Keratinocyte (primary cell): ENCODE measurements around the genes IFITM1, B4GALNT4 and ANO9.

CAGE:
- cytosol, long polyA minus RNA: start-site peak on the minus strand at chr11:208574-208617, 7 reads
- cytosol, long polyA plus RNA: start-site peak on the plus strand at chr11:208779-208876, 490 and 88 reads in 2 replicates
- long polyA plus RNA: start-site peak on the plus strand at chr11:208780-208876, 932 and 480 reads in 2 replicates
- nucleus, long polyA minus RNA: no peak
- nucleus, long polyA plus RNA: start-site peak on the plus strand at chr11:208780-208884, 346 and 390 reads in 2 replicates
Measured at GRCh38 chr11:208561-208957, 1.1 kb downstream of the RIC8A start.

GRCh38 chr11:238732-239171 lies 2.0 kb downstream of the PSMD13 start:
CAGE:
- cytosol, long polyA minus RNA: no peak
- cytosol, long polyA plus RNA: no peak
- long polyA plus RNA: no peak
- nucleus, long polyA minus RNA: no peak
- nucleus, long polyA plus RNA: no peak

DNA sequence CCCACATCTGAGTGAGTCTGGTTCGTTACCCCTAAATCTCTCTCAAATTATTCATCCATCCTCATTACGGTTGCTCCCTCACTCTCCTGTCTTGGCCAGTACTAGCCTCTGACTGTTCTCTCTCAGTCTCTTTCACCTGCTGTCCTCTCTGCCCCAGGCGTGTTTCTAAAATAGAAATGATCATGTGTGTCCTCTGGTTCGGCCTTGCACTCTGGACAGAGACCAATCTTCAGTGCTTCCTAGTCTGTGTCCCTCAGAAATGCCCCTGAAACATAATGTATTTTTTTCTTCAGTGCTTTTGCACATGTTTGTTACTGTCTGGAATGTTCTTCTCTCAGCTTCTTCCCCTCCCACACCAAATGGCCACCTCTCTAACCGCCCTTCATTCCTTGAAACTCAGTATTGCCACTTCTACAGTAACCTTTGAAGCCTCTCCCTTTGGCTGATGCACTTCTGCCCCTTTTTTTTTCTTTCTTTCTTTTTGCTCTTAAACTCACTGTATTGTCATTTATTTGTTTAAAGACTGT lies 5.0 kb downstream of the PSMD13 start:
CAGE:
- cytosol, long polyA minus RNA: no peak
- cytosol, long polyA plus RNA: no peak
- long polyA plus RNA: no peak
- nucleus, long polyA minus RNA: no peak
- nucleus, long polyA plus RNA: no peak

CAGE:
- cytosol, long polyA minus RNA: no peak
- cytosol, long polyA plus RNA: no peak
- long polyA plus RNA: no peak
- nucleus, long polyA minus RNA: no peak
- nucleus, long polyA plus RNA: no peak
Measured at GRCh38 chr11:274788-275251, 3.4 kb upstream of the NLRP6 start.

CAGE:
- cytosol, long polyA minus RNA: no peak
- cytosol, long polyA plus RNA: no peak
- long polyA plus RNA: no peak
- nucleus, long polyA minus RNA: no peak
- nucleus, long polyA plus RNA: no peak
Measured at GRCh38 chr11:287186-287568, 1.7 kb upstream of the PGGHG start.

CAGE:
- cytosol, long polyA minus RNA: no peak
- cytosol, long polyA plus RNA: no peak
- long polyA plus RNA: no peak
- nucleus, long polyA minus RNA: no peak
- nucleus, long polyA plus RNA: no peak
Measured at GRCh38 chr11:297324-298360, 1.7 kb downstream of the IFITM5 start.

DNA sequence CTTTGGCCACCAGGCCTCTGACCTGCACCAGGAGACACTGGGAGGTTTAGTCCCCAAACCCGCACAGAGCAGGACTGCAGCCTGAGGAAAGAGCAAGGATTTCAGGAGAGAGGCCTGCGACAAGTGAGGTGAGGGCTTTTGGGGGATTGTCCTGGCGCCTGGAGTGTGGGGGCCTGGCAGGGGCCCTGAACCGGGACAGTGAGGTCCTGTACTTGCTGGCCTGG lies 364 bp upstream of the IFITM1 start:
CAGE:
- cytosol, long polyA minus RNA: no peak
- cytosol, long polyA plus RNA: no peak
- long polyA plus RNA: no peak
- nucleus, long polyA minus RNA: no peak
- nucleus, long polyA plus RNA: no peak

DNA sequence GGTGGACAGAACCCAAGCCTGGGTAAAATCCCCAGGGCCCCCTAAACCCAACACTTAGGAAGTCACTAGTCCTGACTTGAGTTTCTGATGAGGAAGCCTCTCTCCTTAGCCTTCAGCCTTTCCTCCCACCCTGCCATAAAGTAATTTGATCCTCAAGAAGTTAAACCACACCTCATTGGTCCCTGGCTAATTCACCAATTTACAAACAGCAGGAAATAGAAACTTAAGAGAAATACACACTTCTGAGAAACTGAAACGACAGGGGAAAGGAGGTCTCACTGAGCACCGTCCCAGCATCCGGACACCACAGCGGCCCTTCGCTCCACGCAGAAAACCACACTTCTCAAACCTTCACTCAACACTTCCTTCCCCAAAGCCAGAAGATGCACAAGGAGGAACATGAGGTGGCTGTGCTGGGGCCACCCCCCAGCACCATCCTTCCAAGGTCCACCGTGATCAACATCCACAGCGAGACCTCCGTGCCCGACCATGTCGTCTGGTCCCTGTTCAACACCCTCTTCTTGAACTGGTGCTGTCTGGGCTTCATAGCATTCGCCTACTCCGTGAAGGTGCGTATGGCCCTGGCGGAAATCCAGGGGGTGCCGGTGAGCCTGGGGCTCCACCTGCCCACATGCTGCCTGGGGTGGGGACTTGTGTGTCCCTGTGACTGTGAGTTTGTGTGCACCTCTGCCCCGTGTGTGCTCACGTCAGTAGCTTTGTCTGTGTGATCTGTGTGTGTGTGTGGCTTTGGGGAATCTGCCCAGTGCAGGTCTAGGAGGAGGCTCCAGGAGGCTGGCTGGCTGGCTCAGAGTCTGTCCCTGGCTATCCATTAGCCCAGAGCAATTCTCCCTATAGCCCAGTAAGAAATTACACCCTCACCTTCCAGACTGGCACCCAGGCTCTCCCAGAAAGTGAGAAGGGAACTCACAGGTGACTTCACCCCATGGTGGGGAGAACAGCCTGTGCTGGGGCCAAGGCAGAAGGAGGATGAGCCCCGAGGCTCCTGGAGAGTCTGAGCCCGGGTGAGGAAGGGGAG lies at the start of gene IFITM1:
Gene IFITM1, plus strand, starts transcription at position 253 of the 1,036 bp plus-strand sequence.
CAGE:
- cytosol, long polyA minus RNA: start-site peak on the plus strand centred at position 281 of the sequence, 111 bp wide, 1,768 reads
- cytosol, long polyA plus RNA: start-site peak on the plus strand centred at position 288 of the sequence, 141 bp wide, 5,191 and 305 reads in 2 replicates
- long polyA plus RNA: start-site peak on the plus strand centred at position 243 of the sequence, 78 bp wide, 1,568 and 1,802 reads in 2 replicates
- nucleus, long polyA minus RNA: start-site peak on the plus strand centred at position 266 of the sequence, 27 bp wide, 112 reads
- nucleus, long polyA plus RNA: start-site peak on the plus strand centred at position 255 of the sequence, 75 bp wide, 2,164 and 1,175 reads in 2 replicates

DNA sequence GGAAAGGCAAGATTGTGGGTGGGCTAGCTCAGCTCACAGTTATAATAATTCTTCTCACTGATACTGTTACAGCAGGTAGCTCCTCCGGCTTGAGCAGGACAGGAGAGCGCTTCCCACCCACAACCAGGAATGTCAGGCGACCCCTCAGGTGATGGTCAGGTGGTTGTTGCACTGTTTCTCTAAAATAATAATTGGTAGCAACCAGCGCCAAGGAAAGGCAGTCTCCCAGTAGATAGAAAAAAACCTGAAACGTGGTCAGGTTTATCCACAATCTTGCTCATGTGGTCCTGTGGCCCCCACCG lies 3.0 kb downstream of the IFITM3 start:
CAGE:
- cytosol, long polyA minus RNA: no peak
- cytosol, long polyA plus RNA: no peak
- long polyA plus RNA: no peak
- nucleus, long polyA minus RNA: no peak
- nucleus, long polyA plus RNA: no peak

CAGE:
- cytosol, long polyA minus RNA: no peak
- cytosol, long polyA plus RNA: no peak
- long polyA plus RNA: no peak
- nucleus, long polyA minus RNA: no peak
- nucleus, long polyA plus RNA: no peak
Measured at GRCh38 chr11:358376-358782, 10.9 kb upstream of the B4GALNT4 start.

DNA sequence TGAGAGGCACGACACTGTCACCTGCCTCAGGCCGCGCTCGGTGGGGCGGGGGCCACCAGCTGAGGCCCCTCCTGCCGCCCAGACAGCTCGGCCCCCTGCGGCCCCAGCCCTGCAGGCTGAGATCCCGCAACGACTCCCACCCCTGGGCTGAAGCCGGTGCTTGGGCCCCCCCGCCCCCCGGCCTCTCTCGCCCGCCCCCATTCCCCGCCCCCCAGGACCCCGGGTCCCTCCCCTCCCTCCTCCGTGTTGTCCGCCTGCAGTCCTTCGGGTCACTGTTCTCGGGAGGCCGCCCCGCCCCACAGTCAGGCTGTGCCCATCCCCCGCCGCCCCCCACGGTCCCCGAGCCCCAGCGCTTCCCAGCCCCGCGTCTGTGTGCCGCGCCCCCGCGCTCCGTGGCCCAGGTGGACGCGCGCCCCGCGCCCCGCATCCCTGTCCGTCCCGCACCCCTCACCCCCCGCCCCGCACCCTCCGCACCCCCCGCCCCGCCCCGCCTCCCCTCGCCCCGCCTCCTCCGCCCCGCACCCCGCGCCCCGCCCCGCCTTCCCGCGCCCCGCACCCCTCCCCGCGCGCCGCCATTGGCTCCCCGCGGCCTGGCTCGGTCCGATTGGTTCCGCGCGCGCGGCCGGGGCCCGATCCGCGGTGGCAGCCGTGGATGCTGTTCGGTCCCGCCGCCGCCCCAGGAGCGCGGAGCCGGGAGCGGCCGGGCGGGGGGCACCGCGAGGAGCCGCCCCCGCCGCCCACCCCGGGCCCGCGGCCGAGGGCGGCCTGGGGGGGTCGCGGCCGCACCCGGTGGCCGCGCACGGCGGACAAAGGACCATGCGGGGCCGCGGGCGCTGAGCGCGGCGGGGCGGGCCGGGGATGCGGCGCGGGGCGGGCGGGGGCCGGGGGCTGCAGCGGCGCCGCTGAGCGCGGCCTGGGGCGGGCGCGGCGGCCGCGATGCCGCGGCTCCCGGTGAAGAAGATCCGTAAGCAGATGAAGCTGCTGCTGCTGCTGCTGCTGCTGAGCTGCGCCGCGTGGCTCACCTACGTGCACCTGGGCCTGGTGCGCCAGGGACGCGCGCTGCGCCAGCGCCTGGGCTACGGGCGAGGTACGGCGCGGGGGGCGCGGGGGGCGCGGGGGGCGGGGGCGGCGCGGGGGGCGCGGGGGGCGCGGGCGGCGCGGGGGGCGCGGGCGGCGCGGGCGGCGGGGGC lies at the start of gene B4GALNT4:
Gene B4GALNT4, plus strand, starts transcription at position 632 of the 1,190 bp plus-strand sequence.
CAGE:
- cytosol, long polyA minus RNA: no peak
- cytosol, long polyA plus RNA: no peak
- long polyA plus RNA: no peak
- nucleus, long polyA minus RNA: no peak
- nucleus, long polyA plus RNA: start-site peak on the plus strand centred at position 792 of the sequence, 488 bp wide, 69 and 49 reads in 2 replicates

CAGE:
- cytosol, long polyA minus RNA: no peak
- cytosol, long polyA plus RNA: no peak
- long polyA plus RNA: no peak
- nucleus, long polyA minus RNA: no peak
- nucleus, long polyA plus RNA: no peak
Measured at GRCh38 chr11:370058-370778, 919 bp downstream of the B4GALNT4 start.

DNA sequence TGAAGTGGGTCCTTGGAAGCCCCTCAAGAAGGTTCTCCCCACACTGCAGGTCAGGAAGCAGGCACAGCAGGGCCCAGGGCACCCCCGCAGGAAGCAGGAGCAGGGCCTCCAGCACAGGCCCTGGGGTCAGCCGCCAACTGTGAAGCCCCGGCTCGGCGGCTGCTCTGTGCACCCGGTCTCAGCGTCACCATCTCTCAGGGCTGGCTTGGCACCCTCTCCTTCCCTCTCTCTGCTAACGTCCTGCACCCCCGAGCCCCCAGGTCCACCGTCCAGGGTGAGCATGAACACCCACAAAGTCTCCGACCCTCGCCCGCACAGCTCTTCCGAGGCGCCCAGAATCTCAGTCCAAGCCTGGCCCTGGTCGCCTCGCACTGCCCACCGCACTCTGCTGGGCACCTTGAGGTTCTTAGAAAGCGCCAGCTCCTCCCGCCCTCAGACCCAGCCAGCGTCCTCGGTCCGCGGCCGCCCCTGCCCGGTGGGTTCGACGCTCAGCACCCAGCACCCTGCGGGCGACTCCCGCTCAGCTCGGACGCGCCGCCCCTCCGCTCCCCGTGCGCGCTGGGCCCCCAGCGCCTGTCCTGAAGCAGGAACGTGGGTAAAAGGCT lies 1.4 kb upstream of the SIGIRR start:
CAGE:
- cytosol, long polyA minus RNA: no peak
- cytosol, long polyA plus RNA: no peak
- long polyA plus RNA: no peak
- nucleus, long polyA minus RNA: no peak
- nucleus, long polyA plus RNA: no peak

DNA sequence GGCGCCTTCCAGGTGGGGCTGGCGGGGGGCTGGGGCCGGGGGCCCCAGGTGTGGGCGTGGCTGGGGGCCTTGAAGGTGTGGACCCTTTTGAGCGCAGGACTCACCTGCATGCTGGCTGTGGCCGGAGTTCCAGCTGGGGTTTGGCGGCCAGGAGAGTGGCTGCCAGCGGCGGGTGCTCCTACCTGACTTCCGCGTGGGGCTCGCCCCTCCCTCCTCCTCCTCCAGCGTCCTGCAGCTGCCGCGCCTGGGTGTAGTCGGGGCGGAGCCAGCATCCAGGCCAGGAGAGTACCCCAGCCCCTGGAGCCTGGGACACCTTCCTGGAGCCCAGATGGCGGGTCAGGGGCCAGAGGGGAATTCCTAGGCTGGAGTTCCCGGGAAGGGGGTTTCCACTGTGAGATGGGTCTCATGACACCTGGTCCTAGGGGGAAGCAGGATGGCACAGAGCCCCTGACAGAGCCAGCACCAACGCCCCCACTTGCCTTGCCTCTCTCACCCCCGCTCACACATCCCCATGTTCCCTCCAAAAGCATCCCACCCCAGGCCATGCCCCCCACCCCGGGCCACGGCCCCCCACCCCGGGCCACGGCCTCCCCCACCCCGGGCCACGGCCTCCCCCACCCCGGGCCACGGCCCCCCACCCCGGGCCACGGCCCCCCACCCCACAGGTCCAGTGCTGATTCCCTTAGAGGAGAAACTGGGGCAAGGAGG lies at the start of gene ANO9:
Gene ANO9, minus strand, starts transcription at position 195 of the 708 bp plus-strand sequence.
CAGE:
- cytosol, long polyA minus RNA: start-site peak on the minus strand centred at position 188 of the sequence, 16 bp wide, 11 reads
- cytosol, long polyA plus RNA: no peak
- long polyA plus RNA: no peak
- nucleus, long polyA minus RNA: no peak
- nucleus, long polyA plus RNA: start-site peak on the minus strand centred at position 173 of the sequence, 48 bp wide, 62 and 193 reads in 2 replicates

DNA sequence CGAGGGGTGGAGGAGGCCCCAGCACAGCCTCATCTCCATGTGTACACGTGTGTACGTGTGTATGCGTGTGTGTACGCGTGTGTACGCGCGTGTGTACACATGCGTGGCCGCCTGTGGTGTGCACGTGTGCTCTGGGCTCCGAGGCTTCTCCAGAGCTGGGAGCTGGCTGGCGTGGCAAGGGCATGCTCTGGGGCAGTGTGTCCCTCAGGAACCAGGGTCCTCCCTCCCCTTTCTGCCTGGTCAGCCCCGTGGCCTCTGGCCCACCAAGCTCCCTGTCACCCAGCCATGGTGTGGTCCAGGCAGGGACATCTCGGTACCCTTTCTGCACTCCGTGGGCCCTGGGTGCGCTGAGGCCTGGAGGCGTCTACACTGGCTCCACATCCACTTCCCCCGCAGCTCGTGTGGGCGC lies 16.3 kb downstream of the RNH1 start:
CAGE:
- cytosol, long polyA minus RNA: no peak
- cytosol, long polyA plus RNA: no peak
- long polyA plus RNA: no peak
- nucleus, long polyA minus RNA: no peak
- nucleus, long polyA plus RNA: no peak

DNA sequence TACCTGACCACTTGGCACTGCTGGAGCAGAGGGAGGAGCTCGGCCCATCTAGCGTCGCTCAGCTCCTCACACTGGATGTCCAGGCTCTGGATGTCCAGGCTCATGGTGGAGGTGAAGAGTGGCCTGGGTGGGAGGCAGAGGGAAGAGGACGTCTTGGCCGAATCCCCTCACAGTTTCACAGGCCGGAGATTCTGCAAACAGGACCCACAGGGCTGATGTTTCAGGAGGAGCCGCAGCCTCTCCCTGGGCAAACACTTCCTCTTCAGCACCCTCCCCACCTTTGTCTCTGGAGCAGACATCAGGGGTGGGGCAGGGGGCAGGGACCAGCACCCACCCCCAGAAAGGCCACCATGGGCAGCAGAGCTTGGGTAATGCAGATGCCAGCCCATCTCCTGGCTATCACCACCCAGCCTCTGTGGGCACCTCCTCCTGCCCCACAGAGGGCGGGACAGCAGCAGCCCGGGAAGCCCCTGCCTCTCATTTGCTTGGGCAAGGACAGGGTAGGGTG lies 4.9 kb downstream of the RNH1 start:
CAGE:
- cytosol, long polyA minus RNA: no peak
- cytosol, long polyA plus RNA: no peak
- long polyA plus RNA: no peak
- nucleus, long polyA minus RNA: no peak
- nucleus, long polyA plus RNA: no peak

CAGE:
- cytosol, long polyA minus RNA: no peak
- cytosol, long polyA plus RNA: no peak
- long polyA plus RNA: no peak
- nucleus, long polyA minus RNA: no peak
- nucleus, long polyA plus RNA: no peak
Measured at GRCh38 chr11:507320-507700, 268 bp upstream of the RNH1 start.

CAGE:
- cytosol, long polyA minus RNA: no peak
- cytosol, long polyA plus RNA: no peak
- long polyA plus RNA: no peak
- nucleus, long polyA minus RNA: no peak
- nucleus, long polyA plus RNA: no peak
Measured at GRCh38 chr11:587869-588427, 11.7 kb downstream of the PHRF1 start.

DNA sequence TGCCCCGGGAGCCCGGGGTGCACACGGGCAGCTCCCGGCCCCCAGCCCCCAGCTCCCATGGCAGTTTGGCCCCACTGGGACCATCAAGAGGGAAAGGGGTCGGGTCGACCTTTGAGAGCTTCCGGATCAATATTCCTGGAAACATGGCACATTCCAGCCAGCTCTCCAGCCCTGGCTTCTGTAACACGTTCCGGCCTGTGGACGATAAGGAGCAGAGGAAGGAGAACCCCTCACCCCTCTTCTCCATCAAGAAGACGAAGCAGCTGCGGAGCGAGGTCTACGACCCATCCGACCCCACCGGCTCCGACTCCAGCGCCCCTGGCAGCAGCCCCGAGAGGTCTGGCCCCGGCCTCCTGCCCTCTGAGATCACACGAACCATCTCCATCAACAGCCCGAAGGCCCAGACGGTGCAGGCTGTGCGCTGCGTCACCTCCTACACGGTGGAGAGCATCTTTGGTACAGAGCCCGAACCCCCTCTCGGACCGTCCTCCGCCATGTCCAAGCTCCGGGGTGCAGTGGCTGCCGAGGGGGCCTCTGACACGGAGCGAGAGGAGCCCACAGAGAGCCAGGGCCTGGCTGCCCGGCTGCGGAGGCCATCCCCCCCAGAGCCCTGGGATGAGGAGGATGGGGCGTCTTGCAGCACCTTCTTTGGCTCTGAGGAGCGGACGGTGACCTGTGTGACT lies 7.9 kb downstream of the IRF7 start:
CAGE:
- cytosol, long polyA minus RNA: no peak
- cytosol, long polyA plus RNA: no peak
- long polyA plus RNA: no peak
- nucleus, long polyA minus RNA: no peak
- nucleus, long polyA plus RNA: no peak

DNA sequence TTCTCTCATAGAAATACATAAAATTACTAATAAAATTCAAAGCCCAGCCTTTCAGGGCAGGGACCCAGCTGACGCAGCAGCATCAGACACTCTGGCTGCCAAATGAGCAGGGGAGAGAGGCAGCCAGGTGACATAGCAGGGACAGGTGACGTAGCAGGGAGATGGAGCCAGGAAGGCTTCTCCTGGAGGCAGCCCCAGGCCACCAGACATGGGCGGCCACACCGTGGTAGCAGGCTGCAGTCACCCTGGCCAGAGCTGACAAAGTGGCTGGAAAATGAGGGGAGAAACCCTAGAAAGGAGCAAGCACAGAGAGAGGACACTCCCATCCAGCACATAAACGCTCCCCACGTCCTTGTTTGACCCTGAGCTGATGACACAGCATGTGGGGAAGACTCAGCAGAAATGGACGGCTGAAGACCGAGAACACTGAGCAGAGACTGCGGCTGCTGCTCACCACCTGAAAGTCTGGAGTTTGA lies 28.6 kb downstream of the DRD4 start:
CAGE:
- cytosol, long polyA minus RNA: no peak
- cytosol, long polyA plus RNA: no peak
- long polyA plus RNA: no peak
- nucleus, long polyA minus RNA: no peak
- nucleus, long polyA plus RNA: no peak